Ovary (tissue), 7 donors: Measurements from ENCODE around the gene ELN.

DNA sequence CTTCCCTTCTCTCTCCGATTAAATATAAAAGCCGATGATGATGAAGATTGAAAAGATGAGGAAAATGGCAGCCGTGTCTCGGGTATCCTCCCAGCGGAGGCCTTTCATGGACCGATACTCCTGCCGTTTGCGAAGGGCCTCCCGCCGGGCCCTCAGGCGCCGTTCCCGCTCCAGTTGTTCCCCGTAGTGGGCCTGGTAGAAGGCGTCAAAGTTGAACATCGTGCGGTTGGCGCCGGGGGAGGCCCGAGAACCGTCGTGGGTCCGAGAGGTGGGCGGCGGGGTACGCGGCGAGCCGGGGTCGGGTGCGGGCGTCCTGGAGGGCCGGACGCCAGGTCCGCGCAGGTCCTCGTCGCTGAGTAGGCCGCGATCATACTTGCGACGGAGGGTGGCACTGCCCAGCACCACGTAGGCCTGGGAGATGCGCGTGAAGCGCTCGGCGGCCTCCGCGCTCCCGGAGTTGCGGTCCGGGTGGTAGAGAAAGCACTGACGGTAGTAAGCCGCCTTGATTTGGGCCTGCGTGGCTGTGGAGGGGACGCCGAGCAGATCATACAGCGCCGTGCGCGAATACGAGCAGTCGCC, 439 bp downstream of the DNAJC30 start:
- PRO-cap, 7 experiments: no peak in any of the 7 experiments
- RAMPAGE, long total RNA, 2 experiments: no peak in any of the 2 experiments

DNA sequence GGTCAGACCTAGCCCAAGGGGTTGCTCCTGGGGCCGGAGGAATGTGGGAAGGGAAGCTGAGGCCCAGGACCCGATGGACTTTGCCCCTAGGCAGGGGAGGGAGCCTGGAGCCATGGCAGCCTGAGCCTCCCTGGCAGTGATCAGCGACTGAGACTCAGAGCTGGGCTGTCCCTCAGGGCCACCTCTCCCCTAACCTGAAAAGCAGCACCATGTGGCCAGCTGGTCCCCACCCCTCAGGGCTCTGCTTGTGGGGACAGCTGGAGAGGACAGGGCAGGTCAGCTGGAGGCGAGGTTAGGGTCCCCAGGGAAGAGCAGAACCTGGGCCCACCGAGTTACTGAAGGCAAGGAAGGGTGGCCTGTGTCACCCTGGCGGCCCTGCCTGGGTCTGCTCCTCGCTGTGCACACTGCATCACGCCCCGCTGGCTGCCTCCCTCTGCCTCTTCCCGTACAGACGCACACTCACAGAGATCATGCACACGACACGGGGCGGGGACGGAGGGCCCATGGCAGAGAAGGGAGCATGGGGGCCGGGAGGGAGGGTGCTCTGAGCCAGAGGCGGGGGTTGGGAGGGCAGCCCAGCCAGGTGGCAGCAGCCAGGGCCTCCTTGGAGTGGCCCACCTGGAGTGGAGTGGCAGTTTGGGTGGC, 16.5 kb downstream of the BUD23 start:
- PRO-cap, 7 experiments: no peak in any of the 7 experiments
- RAMPAGE, long total RNA, 2 experiments: no peak in any of the 2 experiments

DNA sequence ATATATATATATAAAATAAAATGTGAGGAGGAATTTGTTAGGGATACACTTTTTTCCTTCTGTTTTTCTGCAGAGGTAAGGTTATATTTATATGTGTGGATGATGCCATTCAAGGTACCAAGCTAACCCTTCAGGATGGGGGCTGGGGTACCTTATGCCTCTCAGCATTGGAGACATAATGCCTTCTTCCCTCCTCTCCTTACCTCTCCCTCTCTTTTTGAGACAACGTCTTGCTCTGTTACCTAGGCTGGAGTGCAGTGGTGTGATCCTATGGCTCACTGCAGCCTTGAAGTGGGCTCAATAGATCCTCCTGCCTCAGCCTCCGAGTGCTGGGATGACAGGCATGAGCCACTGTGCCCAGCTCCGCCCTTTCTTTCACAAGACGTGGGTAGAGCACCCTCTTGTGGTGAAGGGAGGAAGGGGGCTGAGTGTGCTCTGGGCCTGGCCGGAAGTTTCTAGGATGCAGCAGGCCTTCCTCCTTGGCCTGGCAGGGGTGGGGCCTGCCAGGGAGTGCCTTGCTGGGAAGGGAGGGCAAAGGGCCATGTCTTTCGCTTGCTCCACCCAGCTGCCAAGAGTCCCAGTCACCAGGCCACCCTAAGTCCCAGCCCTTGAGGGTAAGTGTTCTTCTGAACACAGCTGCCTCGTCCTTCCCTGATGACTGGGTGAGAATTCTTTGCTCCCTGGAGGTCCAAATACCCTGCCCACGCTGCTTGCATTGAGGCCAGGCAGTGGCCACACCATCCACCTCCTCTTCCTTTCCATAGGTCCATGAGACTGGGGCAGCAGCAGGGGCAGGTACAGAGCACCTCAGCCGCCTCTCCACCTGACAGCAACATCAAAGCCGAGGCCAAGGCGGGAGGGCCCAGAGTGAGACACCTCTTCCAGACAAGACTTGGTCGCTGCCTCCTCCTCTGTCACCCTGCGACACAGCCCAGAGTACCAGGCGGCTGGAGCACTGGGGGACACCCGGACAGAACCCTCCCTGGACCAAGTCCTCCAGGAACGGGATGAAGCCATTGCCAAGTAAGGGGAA, 3.8 kb downstream of the ABHD11 start:
- PRO-cap, 7 experiments: no peak in any of the 7 experiments
- RAMPAGE, long total RNA, 2 experiments: no peak in any of the 2 experiments

- PRO-cap, 7 experiments: no peak in any of the 7 experiments
- RAMPAGE, long total RNA, 2 experiments: no peak in any of the 2 experiments
Measured at GRCh38 chr7:73796797-73797104, 26.7 kb upstream of the CLDN3 start.

DNA sequence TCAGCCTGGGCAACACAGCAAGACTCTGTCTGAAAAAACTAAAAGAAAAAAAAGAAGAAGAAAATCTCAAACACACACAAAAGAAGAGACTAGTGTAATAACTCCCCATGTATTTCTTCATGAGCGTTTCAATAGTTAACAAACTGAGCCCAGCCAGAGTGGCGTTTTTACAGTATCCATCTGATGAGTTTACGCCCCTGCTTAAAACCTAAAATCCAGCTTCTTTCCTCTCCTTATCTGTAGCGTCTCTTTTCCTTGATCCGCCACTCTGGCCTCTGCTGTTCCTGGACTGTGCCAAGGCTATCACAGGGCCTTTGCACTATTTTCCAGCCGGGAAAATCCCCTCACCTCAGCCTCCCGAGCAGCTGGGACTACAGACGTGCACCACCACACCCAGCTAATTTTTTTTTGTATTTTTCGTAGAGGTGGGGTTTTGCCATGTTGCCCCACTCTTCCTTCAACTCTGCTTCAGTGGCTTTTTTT, 7.8 kb upstream of the METTL27 start:
- PRO-cap, 7 experiments: no peak in any of the 7 experiments
- RAMPAGE, long total RNA, 2 experiments: no peak in any of the 2 experiments

GRCh38 chr7:73890116-73890513, 29.2 kb downstream of the TMEM270 start:
- PRO-cap, 7 experiments: peak in 1 of 7 experiments; most common plus-strand start chr7:73890343 (in 1); most common minus-strand start chr7:73890282 (in 1)
- RAMPAGE, long total RNA, 2 experiments: no peak in any of the 2 experiments

- PRO-cap, 7 experiments: peak in 7 of 7 experiments; most common plus-strand start chr7:73914804 (in 7)
- RAMPAGE, long total RNA, 2 experiments: no peak in any of the 2 experiments
Measured at GRCh38 chr7:73914558-73915079, 53.7 kb downstream of the TMEM270 start.

GRCh38 chr7:73985607-73985999, 42.4 kb upstream of the ELN start:
- PRO-cap, 7 experiments: no peak in any of the 7 experiments
- RAMPAGE, long total RNA, 2 experiments: no peak in any of the 2 experiments

- PRO-cap, 7 experiments: peak in 1 of 7 experiments; most common minus-strand start chr7:73986439 (in 1)
- RAMPAGE, long total RNA, 2 experiments: no peak in any of the 2 experiments
Measured at GRCh38 chr7:73986100-73986878, 41.7 kb upstream of the ELN start.

DNA sequence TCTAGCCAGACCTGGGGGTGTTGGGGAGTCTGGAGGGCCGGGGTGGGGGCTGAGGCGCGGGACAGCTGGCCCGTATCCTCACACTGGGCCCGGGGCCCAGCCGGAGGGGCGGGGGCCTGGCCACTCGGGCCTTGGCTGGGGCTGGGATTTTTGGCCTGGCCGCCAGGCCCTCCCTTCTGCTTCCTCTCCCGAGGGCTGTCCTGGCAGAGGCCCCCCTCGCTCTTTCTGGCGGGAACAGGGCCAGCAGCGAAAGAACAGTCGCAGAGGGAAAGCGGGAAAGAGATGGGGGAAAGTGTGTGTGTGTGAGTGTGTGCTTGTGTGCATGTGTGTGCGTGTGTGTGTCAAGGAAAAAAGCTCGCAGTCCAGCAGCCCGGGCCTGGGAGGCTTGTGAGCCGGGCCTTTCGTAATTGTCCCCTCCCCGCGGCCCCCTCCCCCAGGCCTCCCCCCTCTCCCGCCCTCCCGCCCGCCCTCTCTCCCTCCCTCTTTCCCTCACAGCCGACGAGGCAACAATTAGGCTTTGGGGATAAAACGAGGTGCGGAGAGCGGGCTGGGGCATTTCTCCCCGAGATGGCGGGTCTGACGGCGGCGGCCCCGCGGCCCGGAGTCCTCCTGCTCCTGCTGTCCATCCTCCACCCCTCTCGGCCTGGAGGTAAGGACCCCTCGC, at the start of gene ELN:
TSS of gene ELN (plus strand) at position 553 of the 664 bp plus-strand sequence.
- PRO-cap, 7 experiments: peak in 7 of 7 experiments; most common plus-strand start position 556 of the sequence (in 7); most common minus-strand start position 102 of the sequence (in 5)
- RAMPAGE, long total RNA, 2 experiments: start-site peak on the plus strand in 2 of 2 experiments, centred at positions 496 to 513 of the sequence, 21 to 39 reads per replicate

DNA sequence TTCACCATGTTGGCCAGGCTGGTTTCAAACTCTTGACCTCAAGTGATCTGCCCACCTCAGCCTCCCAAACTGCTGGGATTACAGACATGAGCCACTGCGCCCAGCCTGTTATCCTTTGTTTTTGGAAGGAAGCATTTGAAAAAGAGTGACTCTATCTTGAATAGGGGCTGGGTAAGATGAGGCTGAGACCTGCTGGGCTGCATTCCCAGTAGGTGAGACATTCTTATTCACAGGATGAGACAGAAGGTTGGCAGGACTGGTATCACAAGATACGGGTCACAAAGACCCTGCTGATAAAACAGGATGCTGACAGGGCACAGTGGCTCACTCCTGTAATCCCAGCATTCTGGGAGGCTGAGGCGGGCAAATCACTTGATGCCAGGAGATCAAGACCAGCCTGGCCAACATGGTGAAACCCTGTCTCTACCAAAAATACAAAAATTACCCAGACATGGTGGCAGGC, 40.5 kb upstream of the EIF4H start:
- PRO-cap, 7 experiments: no peak in any of the 7 experiments
- RAMPAGE, long total RNA, 2 experiments: no peak in any of the 2 experiments

DNA sequence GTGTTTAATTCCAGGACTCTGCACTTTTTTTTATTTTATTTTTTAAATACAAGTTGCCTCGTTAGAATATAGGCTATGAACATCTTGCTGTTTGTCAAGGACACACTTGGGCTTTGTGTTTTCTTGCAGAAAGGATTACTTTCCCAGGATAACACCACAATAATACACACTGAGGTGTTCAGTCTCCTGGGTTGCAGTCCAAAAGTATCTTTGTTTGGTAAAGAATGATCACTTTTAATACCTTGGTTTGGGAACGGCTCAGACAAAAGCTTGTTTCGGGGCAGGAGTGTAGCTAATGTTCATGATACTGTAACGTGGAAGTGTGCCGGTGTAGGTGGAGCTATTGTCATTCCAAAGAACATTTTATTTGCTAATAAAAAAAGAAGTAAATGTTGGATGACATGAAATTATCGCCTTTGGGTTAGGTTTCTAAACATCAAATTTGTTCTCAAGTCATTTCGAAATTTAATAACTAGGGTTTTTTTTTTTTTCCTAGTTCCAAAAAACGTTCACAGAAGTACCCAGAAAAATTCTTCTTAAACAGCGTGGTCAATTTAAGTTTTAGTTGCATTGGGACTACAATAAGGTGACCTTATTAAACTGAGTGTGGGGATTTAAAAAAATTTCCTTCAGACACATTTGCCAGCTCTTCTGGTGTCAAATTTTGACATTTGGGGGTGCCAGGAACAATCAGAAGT, 1.2 kb downstream of the EIF4H start:
- PRO-cap, 7 experiments: no peak in any of the 7 experiments
- RAMPAGE, long total RNA, 2 experiments: no peak in any of the 2 experiments

GRCh38 chr7:74206512-74206818, 3.3 kb upstream of the LAT2 start:
- PRO-cap, 7 experiments: no peak in any of the 7 experiments
- RAMPAGE, long total RNA, 2 experiments: no peak in any of the 2 experiments

- PRO-cap, 7 experiments: no peak in any of the 7 experiments
- RAMPAGE, long total RNA, 2 experiments: no peak in any of the 2 experiments
Measured at GRCh38 chr7:74473166-74473538, 19.4 kb downstream of the GTF2IRD1 start.

DNA sequence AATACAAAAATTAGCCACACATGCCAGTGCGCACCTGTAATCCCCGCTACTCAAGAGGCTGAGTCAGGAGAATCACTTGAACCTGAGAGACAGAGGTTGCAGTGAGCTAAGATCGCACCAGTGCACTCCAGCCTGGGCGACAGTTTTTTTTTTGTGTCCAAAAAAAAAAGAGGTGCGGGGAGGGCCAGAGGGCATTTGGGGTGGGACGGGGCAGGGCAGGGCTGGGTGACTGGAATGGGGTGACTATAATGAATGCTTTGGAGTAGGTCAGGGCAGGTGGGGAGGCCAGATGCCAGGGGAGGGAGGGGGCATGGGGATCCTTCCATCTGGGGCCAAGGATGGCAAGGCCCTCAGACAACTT, 23.5 kb downstream of the GTF2IRD1 start:
- PRO-cap, 7 experiments: no peak in any of the 7 experiments
- RAMPAGE, long total RNA, 2 experiments: no peak in any of the 2 experiments

DNA sequence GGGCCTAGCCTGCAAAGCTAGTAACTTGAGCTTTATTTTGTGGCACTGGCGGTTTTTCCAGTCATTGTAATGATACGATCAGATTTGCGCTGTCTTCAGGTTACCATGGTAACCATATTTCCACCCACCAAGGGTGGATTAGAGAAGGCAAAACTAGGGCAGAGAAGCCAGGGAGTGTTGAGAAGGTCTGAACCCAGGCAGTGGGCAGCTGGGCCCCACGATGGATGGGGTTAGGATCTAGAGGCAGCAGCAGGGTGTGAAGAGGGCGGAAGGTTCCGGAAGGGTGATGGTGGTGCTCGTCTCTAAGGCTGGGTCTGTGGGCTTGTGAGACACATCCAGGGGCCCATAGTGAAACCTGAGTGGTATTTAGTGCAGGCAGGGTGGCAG, 88.0 kb upstream of the GTF2I start:
- PRO-cap, 7 experiments: no peak in any of the 7 experiments
- RAMPAGE, long total RNA, 2 experiments: no peak in any of the 2 experiments

GRCh38 chr7:74659688-74660345, 2.3 kb downstream of the GTF2I start:
- PRO-cap, 7 experiments: no peak in any of the 7 experiments
- RAMPAGE, long total RNA, 2 experiments: no peak in any of the 2 experiments

DNA sequence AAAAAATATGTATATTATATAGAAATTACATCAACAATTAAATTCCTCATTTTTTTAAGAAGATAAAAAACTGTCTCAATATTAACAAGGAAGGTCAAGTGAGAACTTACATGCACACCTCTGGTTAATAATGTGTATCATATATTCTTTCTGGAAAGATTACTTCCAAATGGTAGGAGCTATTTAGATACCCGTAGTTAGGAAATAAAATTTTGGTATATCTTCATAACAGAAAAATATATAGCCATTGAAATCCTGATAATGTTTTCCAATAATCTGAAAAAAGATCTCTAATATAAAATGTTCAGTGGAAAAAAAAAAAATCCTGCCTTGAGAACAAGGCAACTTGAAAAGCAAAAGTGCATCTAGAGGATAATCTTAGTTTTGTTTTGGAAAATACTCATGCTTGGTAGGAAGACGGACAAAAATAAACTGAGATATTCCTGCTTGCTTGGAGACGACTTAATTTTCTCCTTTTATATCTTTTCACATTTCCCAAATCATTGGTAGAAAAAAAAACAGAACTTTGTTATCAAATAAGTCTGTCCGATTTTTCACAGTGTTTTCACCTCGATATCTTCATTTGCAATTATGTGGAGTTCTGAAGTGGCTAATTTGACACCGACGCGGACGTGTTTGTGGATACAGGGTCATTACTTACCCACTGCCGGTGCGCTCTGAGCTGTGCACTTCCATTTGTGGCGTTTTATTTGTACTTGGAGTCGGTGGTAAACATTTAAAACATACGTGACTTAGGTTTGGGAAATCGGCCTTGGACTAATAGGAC, 52.1 kb upstream of the NCF1 start:
- PRO-cap, 7 experiments: no peak in any of the 7 experiments
- RAMPAGE, long total RNA, 2 experiments: no peak in any of the 2 experiments

- PRO-cap, 7 experiments: no peak in any of the 7 experiments
- RAMPAGE, long total RNA, 2 experiments: no peak in any of the 2 experiments
Measured at GRCh38 chr7:74874760-74875239, 23.4 kb upstream of the GTF2IRD2 start.

GRCh38 chr7:75064344-75064781, 9.2 kb downstream of the RCC1L start:
- PRO-cap, 7 experiments: no peak in any of the 7 experiments
- RAMPAGE, long total RNA, 2 experiments: no peak in any of the 2 experiments